Breast epithelium (tissue), 2 donors: ENCODE data around the gene DDOST.

- PRO-cap = no peak
- RAMPAGE, long total RNA, 2 experiments = no peak in any of the 2 experiments
These were observed 40.1 kb downstream of the TMCO4 start for GRCh38 chr1:19759368-19760177.

DNA sequence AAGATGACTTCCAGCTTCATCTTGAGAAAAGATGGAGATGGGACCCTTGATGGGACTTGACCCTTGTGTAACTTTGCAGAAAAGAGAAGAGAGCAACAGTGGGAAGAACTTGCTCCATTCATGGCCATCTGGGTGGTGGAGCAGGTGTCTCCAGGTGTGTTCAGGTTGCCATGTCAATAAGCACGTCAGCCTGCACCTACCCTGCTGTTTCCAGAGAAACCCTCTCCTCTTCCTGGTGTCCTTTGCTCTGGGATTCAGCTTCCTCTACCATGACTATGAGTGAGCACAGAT is 21.8 kb upstream of the OTUD3 start:
- PRO-cap = no peak
- RAMPAGE, long total RNA, 2 experiments = no peak in any of the 2 experiments

DNA sequence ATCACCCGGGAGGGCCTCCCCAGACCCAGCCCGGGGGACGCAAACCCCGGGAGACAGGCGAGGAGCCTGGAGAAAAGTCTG is 189 bp downstream of the UBXN10 start:
- PRO-cap = no peak
- RAMPAGE, long total RNA, 2 experiments = no peak in any of the 2 experiments

DNA sequence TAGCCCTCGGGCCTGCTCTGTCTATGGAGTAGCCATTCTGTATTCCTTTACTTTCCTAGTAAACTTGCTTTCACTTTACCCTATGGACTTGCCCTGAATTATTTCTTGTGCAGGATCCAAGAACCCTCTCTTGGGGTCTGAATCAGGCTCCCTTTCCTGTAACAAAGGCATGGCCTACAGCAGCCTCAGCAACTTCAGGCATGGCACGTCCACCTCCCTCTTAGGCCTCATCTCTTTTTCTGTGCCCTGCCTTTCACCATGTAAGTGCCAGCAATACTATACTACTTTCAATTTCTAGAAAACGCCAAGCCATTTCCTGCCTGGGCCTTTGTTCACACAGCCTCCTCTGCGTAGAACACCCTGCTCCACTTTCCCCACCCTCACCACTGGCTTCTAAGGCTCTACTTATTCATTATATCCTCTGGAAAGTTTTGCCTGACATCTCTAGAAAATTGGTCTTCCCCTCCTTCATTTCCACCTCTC is 41.8 kb upstream of the VWA5B1 start:
- PRO-cap = no peak
- RAMPAGE, long total RNA, 2 experiments = no peak in any of the 2 experiments

DNA sequence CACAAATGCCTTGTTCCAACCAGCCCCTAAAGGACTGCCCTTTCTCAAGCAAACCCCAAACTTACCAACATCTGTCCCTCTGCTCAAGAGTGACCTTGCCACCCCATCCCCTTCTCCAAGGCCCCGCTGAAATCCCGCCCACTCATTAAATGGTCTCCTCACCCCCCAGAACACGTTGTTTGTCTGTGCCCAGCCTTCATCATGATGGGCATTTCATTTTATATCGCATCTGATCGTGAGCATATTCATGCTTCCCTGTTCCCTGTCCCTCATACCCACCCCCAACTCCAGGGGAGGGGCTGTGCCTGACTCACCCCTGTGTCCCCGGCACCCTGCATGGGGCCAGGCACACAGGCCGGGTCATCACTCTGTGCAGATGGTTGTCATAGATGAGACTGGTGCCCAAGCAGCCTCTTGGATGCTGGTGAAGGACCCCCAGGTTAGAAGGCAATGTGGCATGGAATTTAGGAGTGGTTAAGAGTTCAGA is 11.1 kb downstream of the CAMK2N1 start:
- PRO-cap = no peak
- RAMPAGE, long total RNA, 2 experiments = no peak in any of the 2 experiments

GRCh38 chr1:20648952-20649681 is 12.1 kb downstream of the DDOST start:
- PRO-cap = no peak
- RAMPAGE, long total RNA, 2 experiments = no peak in any of the 2 experiments

- PRO-cap = bidirectional peak, plus-strand start at chr1:20661699, minus-strand start at chr1:20661365
- RAMPAGE, long total RNA, 2 experiments = start-site peak on the minus strand in 1 of 2 experiments, at chr1:20661366-20661478 at its widest, 733 reads per replicate
These were observed at the start of gene DDOST for GRCh38 chr1:20661138-20662057. Gene DDOST (minus strand): TSS chr1:20661369.

DNA sequence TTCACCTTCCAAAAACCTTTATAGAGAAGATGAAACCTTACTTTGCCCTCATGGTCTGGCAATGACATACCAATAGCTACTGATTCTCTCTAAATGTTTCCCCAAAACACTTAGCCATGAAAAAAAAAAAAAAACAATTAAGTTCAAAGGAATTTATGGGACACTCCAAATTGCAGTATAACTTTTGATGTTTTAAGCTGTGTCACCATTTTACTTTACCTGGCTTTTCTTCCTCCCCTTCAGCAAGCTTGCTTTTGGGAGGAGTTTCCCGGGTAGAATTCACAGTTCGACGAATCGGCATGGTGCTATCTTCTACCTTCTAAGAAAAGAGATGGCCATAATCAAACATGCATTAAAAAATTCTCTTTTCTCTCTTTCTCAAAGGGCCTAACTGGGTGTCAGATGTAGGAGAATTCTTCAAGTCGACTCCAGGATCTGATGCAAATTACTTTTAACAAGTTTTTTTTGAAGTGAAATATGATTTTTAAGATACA is 7.5 kb downstream of the HP1BP3 start:
- PRO-cap = no peak
- RAMPAGE, long total RNA, 2 experiments = no peak in any of the 2 experiments

DNA sequence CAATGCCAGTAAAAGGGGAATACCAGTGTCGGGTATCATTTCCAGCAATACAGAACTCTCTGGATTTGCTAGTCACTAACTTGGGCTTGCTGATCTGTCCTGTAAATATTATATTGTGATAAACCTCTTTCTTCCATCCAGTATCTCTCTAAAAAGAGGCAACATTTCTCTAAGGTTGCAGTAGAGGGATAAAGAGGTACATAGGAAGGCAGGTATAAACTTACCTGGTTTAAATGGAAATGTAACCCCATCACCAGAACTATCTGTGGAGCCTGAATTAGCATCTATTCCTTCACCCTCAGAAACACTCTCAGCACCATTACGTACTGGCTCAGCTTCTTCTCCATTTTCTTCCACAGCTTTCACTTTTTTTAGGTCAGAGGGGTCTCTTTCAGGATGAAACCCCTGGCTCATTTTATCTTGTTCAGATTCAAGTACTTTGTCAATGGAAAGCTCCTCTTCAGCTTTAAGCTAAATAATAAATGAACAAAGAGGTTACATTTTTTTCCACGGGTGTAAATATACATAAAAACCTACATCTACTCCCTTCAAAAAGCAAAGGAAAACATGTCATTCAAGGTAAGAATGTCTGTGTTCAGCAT is 112.5 kb upstream of the HP1BP3 start:
- PRO-cap = no peak
- RAMPAGE, long total RNA, 2 experiments = no peak in any of the 2 experiments

DNA sequence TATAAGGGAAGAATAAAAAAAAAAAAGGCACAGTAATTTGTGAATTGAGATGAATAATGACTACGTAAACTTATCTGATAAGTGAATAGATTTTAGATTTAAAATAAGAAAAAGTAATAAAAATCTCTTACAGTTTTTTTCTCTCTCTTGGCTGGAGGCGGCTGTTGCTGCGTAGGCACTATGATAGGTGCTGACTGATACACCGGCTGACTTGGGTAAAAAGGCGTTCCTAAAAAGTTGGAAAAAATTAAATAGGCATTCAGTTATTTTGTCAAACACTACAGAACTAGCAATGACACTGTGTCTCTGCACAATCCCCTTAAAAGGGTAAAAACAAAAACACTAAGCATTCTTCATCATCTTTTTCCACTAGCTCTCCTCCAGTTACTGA is 185.8 kb upstream of the HP1BP3 start:
- PRO-cap = no peak
- RAMPAGE, long total RNA, 2 experiments = no peak in any of the 2 experiments

GRCh38 chr1:21139562-21140401 is 36.9 kb downstream of the EIF4G3 start:
- PRO-cap = no peak
- RAMPAGE, long total RNA, 2 experiments = no peak in any of the 2 experiments

DNA sequence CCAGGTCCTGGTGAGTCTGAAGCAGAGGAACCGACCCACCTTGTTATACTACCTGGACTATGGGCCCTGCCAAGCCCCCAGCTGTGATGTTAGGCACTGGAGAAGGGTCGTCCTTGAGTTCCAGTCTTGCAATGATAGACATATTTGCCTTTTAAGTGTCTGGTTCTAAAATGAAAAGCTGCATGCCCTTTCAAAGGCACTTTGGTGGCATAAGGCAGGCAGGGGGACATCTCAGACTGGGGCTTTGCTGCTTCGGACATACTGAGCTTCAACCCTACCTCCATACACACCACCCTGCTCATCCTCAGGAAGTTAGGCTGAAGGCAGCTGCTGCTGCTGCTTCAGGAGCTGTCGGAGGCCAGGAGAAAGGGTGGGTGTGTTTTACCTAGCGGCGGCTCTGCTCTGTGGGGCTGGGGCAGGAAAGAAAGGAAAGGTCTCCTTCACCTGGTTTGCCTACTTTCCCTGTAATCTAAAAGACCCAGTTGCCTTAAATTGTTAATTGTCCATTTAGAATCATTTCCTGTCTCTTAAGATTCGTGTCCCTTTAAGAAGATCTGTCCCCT is 19.3 kb downstream of the ECE1 start:
- PRO-cap = no peak
- RAMPAGE, long total RNA, 2 experiments = no peak in any of the 2 experiments

DNA sequence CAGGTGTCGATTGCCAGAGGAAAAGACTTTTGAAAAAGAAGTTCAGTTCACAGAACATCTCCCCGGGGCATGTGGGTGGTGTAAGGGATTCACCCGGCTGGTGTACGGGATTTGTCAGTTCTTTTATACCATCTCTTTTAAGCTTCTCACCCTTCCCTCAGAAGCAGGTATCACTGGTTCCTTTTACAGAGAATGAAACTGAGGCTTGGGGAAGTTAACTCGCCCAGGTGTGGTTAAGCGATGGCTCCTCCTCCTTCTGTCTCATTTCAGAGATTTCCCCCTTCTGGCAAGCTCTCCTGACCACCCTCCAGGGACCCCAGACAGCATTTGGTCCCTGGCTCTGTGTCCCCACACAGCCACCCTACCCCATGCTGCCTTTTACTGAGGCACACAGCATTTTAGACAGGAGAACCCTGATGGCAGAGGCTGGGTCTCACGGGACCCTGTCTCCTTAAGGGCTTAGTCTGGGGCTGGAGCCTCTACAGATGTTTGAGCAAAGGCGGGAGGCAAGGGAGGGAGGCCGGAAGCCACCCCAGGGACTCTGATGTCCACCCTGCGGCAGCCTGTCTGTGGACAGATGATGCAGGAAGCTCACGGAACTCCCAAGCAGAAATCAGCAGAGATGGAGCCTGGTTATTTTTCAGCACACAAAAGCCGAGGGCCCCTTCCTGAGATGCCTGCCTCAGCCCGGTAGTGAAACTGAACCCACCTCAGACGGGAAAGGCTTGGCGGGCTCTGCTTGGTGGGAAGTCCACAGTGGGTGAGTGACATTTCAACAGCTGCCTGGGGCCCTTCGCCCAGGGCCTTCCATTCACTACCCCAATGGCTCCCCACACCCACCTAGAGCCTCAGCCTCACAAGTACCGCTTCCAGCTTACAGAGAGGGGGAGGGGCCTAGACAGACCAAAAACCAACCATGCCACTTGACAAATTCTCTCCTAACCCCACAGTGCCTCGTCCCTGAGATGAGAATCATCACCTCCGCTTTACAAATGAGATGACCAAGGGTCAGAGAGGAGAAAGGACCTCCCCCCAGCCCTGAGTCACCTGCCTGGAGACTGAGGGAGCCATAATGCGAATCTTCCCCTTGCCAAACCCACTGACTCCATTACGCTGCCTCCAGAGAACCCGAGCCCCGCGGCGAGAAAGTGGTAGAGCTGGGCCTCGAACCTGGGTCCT is 3.1 kb upstream of the ECE1 start:
- PRO-cap = no peak
- RAMPAGE, long total RNA, 2 experiments = no peak in any of the 2 experiments

- PRO-cap = no peak
- RAMPAGE, long total RNA, 2 experiments = no peak in any of the 2 experiments
These were observed 17.4 kb upstream of the ECE1 start for GRCh38 chr1:21307697-21308092.

- PRO-cap = no peak
- RAMPAGE, long total RNA, 2 experiments = no peak in any of the 2 experiments
These were observed 22.9 kb upstream of the ECE1 start for GRCh38 chr1:21312850-21313784.

GRCh38 chr1:21313796-21314984 is 23.9 kb upstream of the ECE1 start:
- PRO-cap = no peak
- RAMPAGE, long total RNA, 2 experiments = no peak in any of the 2 experiments

GRCh38 chr1:21590499-21591478 is 78.4 kb downstream of the RAP1GAP start:
- PRO-cap = no peak
- RAMPAGE, long total RNA, 2 experiments = no peak in any of the 2 experiments

DNA sequence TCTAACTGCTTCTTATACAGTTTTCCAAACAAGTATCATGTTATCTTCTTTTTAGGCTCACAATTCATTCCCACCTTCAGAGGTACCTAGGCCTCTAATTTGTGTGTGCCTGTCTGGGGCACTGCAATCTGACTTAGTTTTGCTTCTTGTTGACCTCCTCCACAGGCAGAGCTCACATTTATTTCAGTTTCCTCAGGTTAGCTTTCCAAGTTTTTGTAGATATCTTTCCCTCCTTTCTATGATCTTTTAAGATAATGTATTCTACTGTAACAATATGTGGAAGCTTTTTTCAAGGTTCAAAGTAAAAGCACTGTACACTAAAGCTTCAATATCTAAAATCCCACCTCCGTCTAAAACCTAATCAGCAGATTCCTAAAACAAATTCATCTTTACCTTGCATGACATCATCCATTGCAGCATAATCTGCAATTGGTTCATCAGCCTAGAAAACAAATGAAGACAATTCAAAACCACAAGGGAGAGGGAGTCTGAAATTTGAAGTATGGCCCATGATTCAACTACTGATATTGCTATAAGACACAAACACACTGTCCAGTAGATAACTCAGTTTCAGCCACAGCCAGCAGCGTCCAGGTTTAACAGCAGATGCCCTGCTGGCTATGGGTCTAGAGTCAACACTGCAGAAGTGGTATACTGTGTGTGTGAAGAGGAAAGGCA is 17.8 kb upstream of the RAP1GAP start:
- PRO-cap = no peak
- RAMPAGE, long total RNA, 2 experiments = no peak in any of the 2 experiments

- PRO-cap = no peak
- RAMPAGE, long total RNA, 2 experiments = no peak in any of the 2 experiments
These were observed 54.8 kb upstream of the RAP1GAP start for GRCh38 chr1:21723834-21724438.

DNA sequence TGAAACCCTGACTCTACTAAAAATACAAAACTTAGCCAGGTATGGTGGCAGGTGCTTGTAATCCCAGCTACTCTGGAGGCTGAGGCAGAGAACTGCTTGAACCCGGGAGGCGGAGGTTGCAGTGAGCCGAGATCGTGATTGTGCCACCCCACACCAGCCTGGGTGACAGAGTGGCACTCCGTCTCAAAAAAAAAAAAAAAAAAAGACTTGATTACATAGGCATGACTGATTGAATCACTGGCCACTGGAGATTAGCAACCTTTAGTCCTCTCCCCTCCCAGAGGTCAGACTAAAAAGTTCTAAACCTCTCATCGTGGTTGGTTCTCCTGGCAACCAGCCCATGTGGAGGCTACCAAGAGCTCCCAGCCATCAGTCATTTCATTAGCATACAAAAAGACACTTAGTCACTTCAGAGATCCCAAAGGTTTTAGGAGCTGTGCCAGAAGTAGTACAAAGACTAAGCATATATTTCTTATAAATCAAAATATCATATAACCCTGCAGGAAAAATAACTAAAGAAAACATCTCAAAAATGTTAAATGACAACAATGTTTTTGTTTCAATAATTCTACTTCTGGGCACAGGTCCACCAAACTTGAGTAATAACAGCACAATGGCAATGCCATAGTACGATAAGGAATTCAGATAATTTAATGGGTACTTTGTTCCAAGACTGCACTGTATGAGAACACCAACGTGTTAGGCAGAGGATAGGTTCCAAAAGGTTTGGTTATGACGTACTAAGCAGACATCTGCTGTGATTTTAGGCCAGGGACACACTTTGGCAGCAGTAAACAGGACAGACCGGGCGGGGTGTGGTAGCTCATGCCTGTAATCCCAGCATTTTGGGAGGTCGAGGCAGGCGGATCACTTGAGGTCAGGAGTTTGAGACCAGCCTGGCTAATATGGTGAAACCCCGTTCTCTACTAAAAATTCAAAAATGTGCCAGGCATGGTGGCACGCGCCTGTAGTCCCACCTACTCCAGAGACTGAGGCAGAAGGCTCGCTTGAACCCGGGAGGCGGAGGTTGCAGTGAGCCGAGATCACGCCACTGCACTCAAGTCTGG is 18.1 kb downstream of the USP48 start:
- PRO-cap = no peak
- RAMPAGE, long total RNA, 2 experiments = no peak in any of the 2 experiments